Measurements from ENCODE around the genes COX5A and PPCDC.

- PRO-cap: bidirectional peak, plus-strand start at chr15:74374500, minus-strand start at chr15:74374378
Observed at GRCh38 chr15:74374198-74375043, 7.0 kb upstream of the CYP11A1 start.

DNA sequence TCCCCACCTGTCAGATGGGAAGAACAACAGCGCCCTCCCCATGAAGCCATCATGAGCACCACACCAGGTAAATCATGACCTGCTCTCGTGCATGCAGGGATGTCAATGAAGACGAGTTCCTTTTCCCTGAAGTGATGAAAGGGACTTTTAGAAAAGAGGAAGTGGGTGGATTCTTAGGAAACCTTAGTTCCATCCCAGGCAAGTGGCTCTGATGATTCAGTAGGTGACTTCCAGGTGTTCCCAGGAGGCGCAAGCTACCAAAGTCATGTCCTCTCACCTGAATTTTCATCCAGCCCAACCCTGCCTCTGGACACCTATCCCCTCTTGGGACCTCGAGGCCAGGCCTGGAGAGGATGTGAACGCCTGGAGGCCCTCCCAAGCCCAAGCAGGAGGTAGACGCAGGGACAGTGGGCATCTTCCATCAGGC, 23.6 kb upstream of the CYP11A1 start:
- PRO-cap: no peak

DNA sequence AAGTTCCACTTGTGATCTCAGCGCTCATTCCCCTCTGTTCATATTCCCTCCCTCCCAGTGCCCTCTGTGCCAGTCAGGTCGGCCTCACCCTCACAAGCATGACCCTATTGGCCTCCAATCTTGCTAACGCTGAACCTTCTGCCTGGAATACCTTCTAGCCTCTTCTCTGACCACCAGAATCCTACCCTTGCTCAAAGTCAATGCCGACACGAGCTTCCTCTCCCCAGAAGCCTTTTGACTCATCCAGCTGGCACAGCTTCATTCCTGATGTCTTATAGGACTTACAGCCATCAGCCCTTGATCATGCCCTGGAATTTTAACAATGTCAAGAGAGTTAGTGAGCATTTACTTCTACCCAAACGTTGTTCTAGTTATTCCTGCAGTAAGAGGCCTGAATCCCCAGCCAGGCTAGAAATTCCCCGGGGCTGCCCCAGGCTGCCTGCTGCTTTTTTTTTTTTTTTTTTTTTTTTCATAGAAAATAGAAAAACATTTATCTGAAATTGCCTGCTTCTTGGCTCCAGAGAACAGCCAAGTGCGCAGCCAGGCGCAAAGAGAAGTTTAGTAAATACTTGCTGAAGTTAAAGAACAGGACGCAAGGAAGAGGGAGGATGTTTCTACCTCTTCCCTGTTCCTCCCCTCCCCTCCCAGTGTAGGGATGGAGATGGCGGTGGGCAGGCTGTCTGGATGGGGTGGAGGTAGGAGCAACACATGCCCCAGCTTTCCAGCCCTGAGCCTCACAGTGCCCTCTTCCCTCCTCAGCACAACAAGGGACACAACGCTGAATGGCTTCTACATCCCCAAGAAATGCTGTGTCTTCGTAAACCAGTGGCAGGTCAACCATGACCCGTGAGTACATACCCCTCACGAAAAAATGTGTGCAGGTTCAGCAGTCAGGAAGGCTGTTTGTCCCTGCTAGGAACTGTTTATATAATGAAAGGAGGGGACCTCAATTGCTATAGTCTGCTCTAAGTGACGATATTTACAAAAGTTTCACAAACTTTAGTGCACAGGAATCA, 4.1 kb downstream of the CYP1A2 start:
- PRO-cap: no peak

DNA sequence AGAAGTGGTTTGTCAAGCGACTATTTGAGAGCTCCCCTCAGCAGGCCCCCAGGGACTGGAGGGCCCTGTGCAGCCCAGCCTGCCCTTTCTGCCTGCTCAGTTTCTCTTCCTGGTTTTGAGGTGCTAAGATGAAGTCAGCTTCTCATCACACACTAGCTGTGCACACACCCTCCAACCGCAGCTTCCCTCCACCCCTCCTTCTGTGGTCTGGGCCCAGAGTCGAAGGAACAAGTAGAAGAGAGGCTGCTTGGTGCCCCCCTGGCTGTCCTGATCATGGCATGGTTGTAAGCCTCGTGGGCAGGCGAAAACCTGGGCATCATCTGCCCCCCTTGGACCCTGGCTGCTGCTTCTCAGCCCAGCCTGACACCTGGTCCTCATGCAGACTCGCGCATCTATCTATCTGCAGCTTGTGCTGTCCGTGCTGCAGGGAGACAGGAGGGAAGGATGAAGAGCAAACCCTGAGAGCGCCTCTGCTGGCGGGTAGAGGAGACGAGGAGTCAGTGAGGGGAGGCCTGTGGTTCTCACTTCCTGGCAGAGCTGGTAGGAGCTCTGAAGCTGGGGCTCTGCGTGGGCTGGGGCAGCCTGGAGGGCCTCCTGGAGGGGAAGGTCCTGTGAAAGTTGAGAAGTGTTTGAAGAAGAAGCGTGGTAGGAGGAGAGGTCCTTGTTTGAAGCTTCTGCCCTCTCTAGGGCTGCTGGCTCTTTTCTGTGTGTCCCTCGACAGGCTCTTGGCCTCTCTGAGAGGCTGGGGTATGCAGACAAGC, 5.8 kb downstream of the CSK start:
- PRO-cap: no peak

- PRO-cap: no peak
Observed at GRCh38 chr15:74799544-74800063, 13.0 kb upstream of the LMAN1L start.

DNA sequence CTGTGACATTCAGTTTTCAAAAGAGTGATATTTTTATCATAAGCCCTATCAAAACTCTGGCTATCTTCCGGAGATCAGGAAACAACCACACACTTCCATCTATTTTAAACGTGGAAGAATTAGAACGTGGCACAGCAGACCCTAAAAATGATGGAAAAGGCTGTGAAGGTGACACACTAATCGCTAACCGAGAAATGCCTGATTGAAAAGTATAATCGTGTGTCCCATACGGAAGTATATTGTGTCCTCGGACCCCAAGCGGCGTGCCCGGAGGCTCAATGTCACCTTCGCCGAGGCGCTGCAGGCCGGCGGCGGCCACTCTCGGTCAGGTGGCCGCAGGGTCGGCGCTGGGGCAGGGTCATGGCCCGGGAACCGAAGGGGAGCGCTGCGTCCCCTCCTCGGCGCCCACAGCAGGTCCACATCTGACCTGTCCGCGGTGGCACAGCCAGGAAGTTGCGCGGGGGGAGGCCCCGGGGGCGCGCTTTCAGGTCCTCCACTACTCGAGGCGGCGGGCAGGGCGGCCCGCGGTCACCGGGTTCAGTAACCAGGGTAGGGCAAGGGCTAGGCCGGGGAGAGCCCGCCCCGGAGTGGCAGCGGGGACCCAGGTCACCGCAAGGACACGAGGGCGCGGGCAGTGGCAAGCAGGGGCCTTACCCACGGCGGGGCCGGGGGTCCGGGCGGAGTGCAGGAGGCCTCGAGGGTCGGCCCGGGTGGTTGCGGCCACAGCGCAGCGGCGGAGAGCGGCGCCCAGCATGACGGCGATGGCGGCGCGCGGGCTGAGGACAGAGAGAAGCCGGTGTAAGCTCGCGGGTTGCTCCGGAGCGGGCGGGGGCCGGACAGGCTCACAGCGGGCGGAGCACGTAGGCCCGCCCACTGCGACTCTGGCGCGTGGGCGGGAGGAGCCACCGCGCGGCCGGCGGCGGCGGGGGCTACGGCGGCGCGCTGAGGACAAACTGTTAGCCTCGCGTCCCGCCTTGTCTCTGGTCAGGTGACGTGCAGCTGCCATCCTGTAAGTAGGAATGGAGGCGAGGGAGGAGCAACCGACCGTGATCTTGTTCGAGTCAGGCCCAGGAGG, at the start of gene COX5A:
Gene COX5A, minus strand, starts transcription at position 813 of the 1,075 bp plus-strand sequence.
- PRO-cap: unidirectional peak, plus-strand start at position 324 of the sequence; bidirectional peak, plus-strand start at position 570 of the sequence, minus-strand start at position 418 of the sequence; bidirectional peak, plus-strand start at position 993 of the sequence, minus-strand start at position 778 of the sequence

- PRO-cap: no peak
Observed at GRCh38 chr15:74956510-74956705, 164 bp downstream of the RPP25 start.

DNA sequence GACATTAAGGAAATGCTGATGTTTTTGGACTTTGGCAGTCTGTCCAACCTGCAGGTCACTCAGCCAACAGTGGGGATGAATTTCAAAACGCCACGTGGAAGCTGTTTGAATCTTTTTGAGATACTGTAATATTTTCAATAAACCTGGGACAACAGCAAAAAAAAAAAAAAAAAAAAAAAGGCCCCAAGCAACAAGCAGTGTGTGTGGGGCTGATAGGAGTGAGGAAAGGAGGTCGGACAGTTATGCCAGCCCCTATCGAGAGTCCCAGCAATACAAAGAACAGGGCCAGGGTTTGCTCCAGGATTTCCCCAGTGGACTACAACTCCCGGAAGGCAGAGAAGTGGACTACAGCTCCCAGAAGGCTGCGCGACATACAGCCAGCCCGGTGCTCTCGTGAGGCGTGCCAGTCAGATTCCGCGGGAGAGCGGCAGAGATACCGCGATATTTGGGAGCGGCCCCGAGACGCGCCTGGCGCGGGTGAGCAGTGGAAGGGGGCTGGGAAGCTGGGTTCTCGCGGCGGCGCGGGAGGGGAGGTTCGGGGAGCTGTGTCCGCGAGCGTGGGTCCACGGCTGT, at the start of gene PPCDC:
Gene PPCDC, plus strand, starts transcription at position 441 of the 573 bp plus-strand sequence.
- PRO-cap: bidirectional peak, plus-strand start at position 507 of the sequence, minus-strand start at position 268 of the sequence

DNA sequence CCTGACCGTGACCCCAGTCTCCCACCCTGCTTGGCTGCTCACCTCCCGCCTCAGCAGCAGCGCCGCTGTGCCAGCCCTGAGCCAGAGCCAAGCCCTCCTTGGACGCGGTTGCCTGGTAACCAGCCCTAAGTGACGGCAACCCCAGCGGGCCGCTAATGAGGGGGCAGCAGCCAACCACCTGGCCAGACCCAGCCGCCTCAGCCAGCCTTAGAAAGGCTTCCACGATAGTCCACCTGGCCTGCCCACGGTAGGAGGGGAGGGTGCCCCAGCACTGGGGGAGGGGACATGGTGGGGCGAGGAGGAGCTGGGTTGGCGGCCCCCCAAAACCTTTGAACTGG, 6.2 kb upstream of the C15orf39 start:
- PRO-cap: no peak

DNA sequence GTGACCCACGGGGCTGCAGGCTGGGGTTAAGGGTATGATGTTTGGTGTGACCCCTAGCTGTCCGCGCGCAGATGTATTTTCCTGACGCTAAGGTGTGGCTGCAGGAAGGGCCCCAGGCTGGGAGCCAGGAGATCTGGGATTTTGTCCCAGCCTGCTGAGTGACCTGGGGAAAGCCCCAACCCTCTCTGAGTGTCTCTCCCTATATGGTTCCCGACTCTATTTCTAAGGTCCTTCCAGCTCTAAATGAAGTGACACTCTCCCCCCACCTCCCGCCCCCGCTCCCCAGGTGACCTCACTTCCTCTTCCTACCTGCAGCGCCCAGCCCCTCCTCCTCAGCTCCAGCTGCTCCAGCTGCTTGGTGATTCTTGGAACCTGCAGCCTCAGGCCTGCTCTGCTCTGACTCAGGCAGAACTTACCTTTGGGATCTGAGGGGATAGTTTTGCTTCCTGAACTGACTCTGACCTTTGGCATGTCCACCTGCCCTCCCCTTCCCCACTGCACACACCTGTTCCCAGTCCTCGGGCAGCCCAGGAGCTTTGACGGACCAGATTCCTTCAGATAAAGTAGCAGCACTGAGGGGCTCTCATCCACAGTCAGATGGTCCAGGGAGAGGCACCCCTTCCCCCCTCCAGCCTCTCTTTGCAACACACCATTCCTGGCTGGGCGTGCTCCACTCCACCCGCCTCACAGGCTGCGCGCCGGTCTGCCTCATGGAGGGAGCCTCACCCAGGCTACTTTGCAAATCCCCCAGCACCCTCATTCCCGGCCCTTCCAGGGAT, 937 bp upstream of the C15orf39 start:
- PRO-cap: no peak

- PRO-cap: no peak
Observed at GRCh38 chr15:75369100-75369317, 602 bp upstream of the MAN2C1 start.

DNA sequence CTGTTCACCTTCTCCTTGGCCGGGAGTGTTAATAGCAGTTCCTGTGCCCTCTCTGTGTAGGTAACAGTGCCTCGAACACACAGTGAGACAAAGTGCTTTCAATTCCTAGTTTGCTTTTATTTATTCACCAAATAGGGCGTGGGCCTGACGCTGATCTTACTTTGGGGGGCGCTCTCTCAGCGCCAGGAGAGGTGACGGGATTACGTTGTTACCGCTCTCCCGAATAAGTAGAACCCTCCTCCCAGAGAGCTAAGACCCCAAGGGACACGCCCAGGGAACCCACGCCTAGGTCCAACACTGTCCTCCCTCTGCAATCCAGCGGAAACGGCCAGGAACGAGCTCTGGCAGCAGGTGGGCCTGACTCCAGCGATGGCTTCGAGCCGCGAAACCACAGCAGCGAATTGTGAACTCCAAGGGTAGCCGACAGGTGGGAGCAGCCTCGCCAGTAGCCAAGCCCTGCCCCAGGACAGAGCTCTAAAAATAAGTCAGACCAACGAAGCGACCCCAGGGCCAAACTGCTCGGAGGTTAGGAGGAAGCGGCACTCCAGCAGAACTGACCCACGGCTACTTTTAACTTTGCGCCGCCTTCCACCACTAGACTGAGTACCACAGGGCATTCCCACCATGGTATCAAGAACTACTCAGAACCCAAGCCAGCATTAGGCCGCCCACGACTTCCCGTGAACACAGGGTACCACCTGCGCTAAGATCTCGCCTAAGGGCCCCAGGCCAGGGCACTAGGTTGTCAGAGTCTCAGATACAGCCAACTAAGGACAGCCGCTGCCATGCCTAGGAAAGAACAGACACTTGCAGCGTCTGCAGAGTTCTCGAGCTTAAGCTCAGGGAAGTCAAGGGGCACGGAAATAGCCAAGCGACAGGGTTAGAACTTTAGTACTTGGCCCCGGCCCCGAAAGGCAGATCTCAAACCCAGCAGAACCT, 1.6 kb upstream of the SIN3A start:
- PRO-cap: bidirectional peak, plus-strand start at position 319 of the sequence, minus-strand start at position 50 of the sequence

GRCh38 chr15:75626200-75626670, 710 bp upstream of the SNUPN start:
- PRO-cap: bidirectional peak, plus-strand start at chr15:75626287, minus-strand start at chr15:75626296

GRCh38 chr15:75651250-75651999, 3.7 kb downstream of the SNX33 start:
- PRO-cap: no peak

- PRO-cap: no peak
Observed at GRCh38 chr15:75673982-75674553, 26.4 kb downstream of the SNX33 start.

DNA sequence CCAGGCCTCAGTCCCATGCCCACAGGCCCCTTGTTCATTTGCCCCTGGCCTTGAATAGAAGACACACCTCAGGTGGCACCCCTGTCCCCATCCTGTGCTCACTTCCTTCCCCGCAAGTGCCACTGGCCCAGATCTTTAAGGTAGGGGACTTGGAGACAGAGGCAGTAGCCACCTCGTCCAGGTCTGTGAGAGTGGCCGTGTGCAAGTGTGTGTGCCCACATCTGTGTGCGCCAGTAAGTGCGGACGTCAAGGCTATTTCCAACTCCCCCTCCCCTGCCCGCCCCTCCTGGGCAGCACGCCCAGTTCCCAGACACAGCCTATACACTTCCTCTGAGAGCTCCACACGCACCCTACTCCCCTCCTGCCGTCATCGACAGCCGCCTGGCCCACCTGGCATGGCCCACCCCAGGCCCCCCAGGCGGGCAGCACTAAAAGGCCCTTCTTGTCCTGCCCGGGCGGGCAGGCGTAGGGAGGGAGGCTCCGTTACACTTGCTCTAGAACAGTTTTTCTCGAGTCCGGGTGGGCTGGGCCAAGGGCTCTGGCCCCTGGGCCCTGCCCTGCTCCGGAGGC, 3.2 kb downstream of the CSPG4 start:
- PRO-cap: no peak

GRCh38 chr15:75738414-75739504, 14.9 kb downstream of the ODF3L1 start:
- PRO-cap: bidirectional peak, plus-strand start at chr15:75738885, minus-strand start at chr15:75738588

- PRO-cap: no peak
Observed at GRCh38 chr15:76196946-76197442, 114.3 kb downstream of the ETFA start.

DNA sequence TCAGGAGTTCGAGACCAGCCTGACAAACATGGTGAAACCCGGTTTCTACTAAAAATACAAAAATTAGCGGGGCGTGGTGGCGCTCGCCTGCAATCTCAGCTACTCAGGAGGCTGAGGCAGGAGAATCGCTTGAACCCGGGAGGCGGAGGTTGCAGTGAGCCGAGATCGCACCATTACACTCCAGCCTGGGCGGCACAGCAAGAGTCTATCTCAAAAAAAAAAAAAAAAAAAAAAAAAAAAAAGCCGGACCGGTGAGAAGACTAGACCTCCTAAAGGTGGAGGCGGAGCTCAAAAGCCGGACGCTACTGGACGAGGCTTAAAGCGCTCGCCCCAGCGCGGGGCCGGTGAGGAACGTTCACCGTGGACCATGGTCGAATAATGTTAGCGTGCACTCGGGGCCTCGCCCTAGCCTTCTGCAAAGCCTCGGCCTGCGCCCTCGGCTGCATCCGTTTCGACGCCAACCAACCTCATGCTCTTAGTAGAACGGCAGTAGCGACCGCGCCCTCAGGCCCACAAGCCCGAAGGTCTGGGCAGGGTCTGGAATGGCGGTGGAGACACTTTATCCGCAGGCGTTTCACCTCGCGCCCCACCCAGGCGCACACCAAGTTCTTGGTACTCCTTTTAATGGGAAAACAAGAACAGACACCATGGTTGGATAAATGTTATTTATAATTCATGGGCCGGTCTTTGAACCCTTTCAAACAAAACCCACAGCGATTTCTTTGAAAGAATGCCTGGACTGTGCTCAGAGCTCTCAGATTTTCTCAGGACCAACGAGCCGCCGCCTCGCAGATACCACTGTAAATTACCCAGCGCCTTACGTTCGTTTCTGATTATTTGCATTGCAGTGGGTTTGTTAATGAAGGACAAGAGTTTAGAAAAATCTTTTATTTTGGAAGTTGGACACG, 1.4 kb upstream of the ISL2 start:
- PRO-cap: unidirectional peak, plus-strand start at position 519 of the sequence

GRCh38 chr15:76339681-76340202, 3.2 kb downstream of the ISL2 start:
- PRO-cap: no peak

Data from ReNcell CX (cell line).